ENCODE data around the gene ANKH.

DNA sequence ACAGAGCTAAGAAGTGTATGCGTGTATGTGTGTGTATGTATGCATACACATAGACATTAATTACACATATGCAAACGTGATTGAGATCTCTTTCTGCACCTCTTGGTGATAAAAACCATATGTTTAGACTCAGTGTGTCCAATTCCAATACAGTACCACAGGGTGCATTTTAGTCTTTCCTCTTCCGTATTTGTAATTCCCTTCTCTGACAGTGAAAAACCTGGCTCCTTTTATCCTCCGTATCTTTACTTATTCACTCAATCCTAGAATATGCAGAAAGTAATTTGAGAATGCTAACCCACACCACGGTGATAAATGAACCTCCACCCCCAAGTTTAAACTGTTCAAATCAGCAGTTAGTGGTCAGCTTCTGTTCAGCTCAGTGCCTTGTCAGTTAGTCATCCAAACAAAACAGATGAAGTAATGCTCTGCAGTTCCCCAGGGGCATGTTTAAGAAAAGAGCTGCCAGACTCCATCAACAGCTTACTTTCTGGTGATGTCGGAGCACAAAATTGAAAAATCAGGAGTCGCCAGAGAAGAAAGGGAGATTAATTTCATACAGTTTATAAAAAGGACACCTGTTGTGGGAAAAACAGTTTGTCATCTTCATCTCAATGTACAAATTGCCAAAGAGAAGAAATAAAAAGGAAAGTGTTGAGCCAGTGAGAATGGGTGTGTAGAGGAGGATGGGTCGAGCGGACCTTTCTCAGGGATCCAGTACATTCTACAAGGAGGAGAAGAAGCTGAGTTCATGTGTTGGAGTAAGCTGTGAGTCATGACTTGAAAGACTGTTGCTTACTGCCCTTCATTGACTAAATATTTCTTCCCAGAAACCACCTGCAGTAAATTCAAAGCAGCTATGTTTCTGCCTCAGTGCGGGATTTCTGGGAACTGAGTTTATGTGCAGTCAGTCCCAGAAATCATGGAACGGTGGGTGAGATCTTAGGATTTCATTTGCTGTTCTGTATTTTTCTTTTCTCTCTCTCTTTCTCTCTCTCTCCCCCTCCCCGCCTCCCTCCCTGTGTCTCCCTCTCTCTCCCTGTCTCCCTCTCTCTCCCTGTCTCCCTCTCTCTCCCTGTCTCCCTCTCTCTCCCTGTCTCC lies 13.6 kb downstream of the TRIO start:
- PRO-cap, result no peak

DNA sequence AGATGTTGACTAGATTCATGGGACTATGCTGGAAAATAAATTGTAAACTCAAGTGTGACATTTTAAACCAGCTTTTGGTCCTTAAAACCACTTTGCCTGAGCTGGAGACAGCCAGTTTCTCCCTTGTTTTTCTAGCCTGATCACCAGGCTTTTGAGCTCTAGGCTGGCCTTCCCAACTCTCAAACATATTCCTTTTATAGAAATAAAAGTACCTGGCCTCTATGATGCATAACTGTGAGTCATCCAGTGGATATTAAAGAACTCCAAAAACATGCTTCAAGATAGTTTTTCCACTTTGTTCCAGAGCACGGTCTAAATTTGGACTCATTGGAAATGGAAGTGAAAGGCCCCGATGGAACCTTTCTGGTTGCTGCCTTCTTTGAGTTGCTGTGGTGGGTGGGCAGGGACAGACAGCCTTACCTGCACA lies 43.0 kb downstream of the TRIO start:
- PRO-cap, result no peak

- PRO-cap, result no peak
Observed at GRCh38 chr5:14199745-14200257, 56.7 kb downstream of the TRIO start.

- PRO-cap, result no peak
Observed at GRCh38 chr5:14208930-14209573, 65.9 kb downstream of the TRIO start.

- PRO-cap, result no peak
Observed at GRCh38 chr5:14258559-14259309, 115.6 kb downstream of the TRIO start.

DNA sequence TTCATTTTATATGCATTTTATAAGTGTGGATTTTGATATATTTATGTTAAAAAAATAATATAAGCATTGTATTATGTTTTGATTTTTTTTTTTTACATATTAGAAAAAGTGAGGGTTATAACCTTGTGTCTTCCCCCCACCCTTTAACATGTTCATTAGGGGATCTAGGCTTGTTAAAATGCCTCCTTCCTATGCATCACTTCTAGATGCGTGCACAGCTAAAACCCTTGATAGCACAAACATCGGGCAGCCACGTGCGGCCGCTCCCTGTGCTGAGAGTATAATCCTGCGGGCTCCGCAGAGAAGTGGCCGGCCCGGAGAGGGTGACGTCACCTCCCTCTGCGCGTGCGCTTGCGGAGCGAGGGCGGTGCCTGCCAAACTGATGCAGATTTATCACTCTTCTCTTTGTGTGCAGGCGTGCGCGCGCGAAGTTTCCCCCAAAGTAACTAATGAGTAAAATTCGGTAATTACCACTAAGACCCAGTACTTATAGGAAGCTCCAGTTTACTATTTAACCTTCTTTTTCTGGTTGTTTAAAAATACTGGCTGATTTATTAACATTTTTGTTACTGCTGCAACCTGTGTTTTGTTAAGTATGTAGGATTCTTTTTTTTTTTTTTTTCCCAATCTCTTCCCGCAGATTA lies 121.5 kb downstream of the TRIO start:
- PRO-cap, result no peak

GRCh38 chr5:14316257-14316909 lies 173.2 kb downstream of the TRIO start:
- PRO-cap, result no peak

DNA sequence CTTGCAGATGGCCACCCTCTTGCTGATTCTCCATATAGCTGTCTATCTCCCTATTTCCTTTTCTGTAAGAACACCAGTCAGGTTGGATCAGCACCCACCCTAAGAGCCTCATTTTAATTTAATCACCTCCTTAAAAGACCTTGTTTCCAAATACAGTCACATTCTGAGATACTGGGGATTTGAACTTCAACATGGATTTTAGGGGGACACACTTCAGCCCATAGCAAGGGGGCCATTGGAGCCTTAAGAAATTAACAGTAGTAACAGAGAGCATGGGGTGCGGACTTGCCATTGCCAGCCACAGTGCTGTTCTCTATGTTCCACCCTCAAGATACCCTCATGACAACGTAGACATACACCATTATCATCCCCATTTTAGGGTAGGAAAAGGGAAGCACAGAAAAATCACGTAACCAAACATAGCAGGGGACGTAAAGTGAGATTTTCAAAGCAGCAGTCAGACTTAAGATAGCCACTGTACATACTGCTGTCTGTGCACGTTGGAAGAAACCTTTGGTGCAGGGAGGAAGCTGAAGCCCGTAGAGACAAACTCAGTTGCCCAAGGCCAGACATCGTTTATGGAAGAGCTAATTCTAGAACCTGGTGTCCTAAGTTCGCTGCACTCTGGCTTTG lies 149.6 kb upstream of the OTULINL start:
- PRO-cap, result no peak

DNA sequence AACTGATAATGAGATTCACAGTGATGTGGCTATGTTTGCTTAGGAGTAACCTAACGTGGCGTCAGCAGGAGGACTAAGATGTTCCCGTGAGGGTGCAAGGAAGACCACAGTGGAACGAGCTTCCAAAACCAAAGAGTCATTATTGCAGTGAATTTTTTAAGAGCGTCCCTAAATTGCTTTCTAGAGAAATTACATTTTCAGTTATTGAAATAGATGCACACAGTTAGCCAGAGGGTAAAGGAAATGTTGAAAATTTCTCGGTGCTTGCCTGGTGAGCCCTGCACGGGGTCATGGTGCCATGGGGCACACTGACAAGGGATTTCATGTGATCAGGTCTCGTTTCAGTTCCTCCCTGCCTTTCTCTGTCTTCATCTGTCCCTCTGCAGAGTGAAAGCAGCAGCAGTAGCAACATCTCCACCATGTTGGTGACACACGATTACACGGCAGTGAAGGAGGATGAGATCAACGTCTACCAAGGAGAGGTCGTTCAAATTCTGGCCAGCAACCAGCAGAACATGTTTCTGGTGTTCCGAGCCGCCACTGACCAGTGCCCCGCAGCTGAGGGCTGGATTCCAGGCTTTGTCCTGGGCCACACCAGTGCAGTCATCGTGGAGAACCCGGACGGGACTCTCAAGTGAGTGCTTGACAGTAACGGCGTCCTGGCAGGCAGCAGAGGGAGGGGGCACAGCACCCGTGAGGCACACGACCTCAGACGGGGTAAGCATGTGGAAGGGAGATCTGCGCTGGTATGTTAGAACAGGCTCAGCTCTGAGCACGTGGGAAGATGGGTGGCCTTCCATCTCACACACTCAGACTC lies 89.2 kb upstream of the OTULINL start:
- PRO-cap, result no peak

- PRO-cap, result no peak
Observed at GRCh38 chr5:14711567-14712454, 47.3 kb downstream of the OTULIN start.

DNA sequence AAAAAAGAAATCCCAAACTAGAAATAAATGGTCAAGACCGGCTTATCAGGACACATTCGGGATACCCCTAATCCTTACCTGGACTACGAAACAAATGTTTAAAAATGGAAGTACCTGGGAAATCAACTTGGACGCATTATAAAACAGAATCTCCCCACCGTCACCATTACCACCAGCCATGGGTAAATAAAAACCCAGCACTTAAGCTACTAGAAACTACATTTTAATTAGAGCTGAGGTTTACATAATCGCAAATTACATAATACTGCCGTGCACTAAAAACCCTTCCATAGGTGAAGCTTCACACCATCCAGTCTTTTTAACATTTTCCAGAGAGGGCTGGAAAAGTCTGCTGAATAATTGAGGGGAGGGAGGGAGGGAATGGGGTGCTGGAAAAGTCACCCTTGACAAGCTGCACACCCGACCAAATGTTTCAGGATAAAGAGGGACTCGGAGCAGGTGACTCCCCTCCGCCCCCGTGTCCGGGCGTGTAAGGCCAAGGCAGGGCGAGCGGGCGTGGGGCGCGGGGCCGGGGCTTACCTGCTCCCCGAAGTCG lies 688 bp downstream of the ANKH start:
- PRO-cap, result no peak

DNA sequence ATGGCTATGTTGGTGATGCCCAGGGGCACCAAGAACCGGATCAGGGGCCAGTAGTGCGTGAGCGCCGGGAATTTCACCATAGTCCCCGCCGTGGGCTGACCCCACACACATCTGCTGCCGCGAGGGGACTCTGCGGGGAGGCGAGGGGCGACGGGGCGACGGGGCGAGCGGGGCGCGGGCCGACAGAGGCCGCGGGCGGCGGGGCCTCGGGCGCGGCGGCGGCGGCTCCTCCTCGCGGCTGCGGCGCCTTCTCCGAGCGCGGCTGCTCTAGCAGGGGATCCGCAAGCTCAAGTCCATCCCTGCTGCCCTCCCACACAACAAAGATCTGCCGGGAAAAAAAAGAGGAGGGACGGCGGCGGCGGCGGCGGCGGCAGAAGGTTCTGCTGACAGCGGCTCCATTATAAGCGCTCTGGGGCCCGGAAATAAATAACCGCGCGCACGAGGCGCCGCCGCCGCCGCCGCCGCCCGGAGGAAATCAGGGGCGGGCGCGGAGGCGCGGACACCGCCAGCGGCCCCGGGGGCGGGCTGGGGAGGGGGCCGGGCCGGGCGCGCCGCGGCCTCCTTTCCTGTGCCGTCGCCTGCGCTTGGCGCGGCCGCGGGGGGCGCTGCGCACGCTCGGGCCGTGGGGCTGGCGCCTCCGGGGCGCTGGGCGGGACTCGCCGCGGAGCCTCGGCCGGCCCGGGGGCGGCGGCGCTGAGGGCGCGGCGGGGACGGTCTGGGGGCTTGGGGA lies at the start of gene ANKH:
Gene ANKH, minus strand, starts transcription at position 411 of the 730 bp plus-strand sequence.
- PRO-cap, result bidirectional peak, plus-strand start at position 655 of the sequence, minus-strand start at position 402 of the sequence

DNA sequence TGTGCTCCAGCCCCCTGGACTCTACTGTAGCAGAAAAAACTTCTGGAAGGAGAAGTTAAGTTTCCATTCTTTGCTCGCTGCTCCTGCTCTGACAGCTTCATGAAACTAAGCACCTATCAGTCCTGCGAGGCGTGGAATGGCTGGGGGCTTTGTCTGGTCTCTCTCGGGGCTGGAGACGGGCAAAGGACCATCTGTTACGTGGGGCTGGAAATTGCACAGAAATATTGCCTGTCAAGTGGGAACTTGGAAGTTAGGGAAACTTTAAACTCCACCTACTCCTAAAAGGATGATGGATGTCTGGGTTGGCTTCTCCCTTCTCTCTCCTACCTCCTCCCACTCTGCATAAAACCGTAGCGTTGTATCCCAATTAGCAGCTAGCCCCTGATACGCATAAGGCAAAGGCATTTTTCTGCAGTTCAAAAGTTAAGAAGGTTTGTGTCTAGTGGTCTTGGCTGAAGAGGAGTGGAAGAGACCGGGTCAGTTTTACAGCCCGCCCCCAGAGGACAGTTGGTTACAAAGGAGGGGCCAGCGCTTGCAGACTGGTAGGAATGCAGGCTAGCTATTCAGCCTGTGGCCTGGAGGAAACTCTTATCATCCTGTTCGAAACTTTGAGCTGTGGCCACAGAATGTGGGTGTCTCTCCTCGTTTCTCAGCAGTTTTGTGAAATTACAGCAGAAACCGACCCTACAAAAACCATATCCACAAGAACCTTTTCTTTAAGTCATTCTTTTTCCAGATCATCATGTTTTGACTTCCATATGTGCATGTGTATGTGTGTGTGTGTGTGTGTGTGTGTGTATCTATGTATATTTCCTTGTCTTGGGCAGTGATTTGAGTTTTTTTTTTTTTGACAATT lies 1.3 kb downstream of the FBXL7 start:
- PRO-cap, result no peak

GRCh38 chr5:15636925-15637840 lies 137.2 kb downstream of the FBXL7 start:
- PRO-cap, result no peak

DNA sequence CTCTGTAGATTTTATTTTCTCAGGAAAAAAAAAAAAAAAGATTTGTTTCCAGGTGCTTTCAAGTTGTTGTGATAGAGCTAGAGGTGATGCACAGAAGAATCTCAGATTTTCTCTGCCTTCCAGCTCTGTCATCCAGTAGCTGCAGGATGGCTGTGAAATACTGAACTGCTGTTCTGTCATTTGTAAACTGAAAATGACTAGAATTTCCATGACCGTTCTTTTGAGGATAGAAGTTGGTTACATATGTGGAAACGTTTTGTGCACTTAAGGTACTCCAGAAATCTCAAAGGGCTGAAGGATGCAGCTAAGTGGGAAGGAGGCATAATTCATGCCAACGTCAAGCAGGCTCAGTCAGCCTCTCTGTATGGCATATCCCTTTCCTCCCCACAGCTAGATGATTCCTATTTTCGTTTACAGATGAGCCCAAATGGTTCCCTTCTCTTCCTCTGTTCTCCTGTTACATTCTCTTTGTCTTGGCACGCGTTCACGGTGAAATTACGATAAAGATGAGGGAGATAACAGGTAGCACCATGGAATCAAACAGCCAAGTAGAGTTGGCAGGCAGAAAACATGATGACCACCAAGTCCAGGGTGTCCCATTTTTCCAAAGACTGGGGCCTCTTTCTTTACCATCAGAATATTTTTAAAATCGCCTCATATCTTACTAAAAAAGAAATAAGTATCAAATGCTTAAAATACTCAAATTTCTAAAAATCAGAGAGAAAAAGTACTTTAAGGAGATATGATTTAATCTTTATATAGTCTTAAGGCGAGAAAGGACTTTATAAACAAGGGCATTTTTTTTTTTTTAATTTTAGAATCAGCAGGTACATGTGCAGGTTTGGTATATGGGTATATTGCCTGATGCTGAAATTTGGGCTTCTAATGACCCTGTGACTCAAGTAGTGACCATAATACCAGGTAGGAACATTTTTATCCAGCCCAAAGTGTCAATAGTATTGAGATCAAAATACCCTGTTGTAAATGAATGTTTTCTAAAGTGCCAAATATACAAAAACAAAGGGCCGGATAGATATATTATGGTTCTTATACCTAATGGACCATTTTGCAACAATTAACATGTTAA lies 257.9 kb downstream of the FBXL7 start:
- PRO-cap, result no peak

DNA sequence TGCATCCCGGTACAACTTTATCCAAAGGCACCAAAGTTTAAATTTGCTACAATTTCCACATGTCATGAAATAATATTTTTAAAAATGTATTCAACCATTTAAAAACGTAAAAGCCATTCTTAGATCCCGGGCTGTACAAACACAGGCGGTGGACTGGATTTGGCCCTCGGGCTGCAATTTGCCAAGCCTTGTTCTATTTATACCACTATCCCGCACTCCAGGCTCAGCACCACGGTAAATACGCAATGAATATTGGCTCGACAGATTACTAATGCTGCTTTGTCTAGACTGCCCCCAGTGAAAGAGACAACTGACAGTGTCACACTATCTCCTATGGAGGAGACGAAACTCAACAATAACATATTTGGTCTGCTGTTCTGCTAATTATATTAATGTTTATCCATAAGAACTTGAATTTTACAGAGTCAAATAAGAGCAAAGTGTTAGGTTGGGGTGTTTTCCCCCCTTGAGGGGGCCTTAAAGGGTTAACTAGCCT lies 98.2 kb downstream of the MARCHF11 start:
- PRO-cap, result no peak

- PRO-cap, result no peak
Observed at GRCh38 chr5:16666108-16667175, 49.6 kb upstream of the RETREG1 start.

GRCh38 chr5:16881053-16881422 lies 55.0 kb downstream of the MYO10 start:
- PRO-cap, result no peak

DNA sequence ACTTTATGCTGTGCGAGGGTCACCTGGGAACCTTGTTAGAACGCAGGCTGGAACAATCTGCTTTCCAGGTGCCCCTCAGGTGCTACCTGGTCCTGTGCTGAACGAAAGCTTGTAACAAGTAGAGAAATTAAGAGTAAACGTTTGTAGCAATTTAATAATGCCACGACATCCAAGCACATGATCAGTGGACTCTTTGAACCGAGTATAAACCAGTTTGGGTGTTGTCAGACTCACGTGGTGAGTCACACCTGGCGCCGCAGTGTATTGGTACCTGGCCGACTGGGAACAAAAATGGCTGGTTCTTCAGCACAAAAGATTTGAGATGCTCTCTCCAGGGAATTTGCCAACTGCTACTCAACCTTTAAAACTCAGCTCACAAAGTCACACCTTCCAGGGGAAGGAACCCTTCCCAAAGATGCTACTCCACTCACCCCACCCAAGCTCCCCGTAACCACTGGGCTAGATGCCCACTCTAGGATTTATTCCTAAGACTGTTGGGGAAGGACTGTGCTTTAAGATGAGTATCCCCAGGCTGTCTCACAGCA lies 999 bp upstream of the MYO10 start:
- PRO-cap, result no peak

DNA sequence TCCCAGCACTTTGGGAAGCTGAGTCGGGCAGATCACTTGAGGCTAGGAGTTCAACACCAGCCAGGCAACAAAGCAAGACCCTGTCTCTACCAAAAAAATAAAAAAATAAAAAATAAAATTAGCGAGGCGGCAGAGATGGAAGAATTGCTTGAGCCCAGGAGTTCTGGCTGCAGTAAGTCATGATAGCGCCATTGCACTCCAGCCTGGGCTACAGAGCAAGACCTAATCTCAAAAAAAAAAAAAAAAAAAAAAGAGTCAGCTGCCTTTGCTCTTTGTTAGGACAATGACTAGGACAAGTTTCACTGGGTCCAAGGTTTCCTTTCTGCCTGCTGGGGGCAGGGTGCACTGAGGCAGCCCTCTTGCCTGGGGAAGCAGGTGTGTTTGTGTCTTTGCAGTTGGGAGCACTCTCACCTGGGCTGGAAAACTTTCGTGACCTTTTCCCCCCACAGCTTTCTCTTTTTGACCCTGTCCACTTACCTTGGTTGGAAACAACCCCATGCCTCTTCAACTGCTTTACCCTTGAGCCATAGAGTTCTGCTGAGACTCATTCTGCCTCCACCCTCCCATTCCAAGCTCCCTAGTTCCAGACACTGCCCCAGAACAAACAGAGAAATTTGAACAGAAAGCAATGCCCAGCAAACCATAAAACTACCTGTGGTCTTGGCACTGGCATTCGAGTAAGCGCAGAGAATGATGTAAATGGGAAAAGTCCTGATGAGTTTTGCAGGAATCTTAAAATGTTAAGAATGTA lies 16.9 kb upstream of the MYO10 start:
- PRO-cap, result no peak

All from natural killer cell (primary cell).